ENCODE measurements around a stretch of chr20.

DNA sequence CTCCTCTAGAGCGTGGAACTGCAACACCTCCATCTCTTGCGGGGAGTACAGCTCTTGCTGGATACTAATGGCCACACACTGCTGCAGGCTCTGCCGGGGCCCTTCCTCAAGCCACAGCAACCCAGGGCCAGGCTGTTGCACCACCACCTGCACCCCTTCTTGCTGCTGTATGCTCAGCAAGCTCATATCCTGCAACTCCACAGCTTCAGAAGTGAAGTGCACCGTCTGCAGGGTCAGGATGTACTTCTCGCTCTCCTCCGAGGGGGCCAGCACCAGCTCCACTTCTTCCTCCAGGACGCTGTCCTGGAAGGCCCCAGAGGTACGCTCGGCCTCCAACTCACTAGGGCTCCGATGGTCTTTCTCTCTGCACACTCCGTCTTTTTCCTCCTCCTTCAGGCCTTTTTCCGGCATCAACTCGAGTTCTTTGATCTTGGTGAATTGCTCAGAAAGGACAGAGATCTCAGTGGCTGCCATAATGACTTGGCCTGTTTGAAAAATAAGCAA is 1.2 kb downstream of the CTCFL start:
- PRO-cap = no peak

- PRO-cap = no peak
Measured at GRCh38 chr20:57528532-57528960, 3.6 kb upstream of the CTCFL start.

DNA sequence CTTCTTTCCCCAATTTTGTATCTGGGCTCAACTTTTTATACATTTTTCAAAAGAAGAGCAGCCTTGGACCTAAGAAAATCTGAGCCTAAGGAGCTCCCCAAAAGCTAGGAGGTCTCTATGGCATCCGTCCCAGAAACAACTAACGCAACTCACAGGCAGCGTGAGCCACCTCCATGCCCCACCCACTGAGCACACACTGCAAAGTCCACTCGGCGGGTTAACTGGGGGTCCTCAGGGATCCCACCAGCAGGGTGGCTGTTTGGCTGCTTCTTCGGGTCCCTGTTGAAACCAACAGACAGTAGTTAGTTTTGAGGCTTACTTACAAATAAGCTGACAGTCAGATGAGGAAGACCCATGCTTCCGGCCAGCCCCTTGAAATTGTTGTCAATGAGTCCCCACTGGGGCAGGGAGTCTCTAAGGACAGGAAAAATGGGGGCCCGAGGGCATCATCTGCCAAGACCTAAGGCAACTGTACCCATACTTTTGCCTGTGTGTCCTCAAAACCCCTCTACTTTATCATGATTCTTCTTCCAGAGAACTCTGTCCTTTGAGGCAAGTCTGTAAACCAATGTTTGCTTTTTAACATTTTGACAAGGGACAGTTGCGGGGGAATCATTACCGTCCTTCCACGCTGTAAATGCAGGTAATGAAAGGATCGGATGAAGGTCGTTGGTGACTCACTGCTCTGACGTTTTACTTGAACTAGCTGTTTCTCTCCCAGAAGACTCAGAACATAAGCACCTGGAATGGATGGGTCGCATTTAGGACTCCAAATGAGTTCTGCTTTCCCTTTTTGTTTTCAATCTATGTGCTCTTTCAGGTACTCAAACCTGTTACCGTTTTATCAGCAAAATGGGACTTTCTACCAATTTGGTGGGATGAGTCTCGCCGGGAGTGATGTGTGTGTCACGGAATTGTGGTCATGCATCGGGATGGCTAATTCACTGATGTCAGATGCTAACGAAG is 2.1 kb upstream of the PCK1 start:
- PRO-cap = no peak

DNA sequence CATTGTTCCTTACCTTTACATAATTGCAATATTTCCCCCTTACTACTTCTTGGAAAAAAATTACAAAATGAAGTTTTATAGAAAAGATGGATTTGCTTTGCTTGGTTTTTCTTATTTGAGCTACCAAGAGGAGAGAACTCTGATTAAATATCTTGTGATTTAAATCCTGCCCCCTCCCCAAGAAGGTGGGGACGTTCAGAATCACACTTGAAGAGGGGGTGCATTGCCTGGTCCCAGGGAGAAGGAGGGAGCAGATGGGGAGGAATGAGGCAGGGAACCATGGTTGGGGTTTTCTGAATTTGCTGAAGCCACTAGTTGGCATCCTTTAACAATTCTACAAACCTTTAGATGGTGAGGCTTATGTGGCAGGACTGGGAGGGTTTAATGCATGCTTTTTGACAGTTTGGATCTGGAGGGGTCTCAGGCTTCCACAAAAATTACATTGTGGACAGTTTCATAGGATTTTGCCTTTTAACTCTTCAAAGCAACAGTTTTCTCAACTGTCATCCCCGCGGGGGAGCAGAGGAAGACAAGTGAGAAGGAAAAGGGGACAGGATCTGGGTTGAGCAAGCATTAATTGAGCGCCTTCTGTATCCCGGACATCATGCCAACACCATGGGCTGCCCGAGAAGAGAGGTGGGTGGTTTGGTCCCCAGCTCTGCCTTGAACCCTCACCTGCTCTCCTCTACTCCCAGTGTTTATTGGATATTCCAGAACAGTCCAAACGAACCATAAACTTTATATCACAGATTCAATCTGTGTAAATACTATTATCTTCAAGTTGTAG is 5.7 kb downstream of the PCK1 start:
- PRO-cap = no peak

DNA sequence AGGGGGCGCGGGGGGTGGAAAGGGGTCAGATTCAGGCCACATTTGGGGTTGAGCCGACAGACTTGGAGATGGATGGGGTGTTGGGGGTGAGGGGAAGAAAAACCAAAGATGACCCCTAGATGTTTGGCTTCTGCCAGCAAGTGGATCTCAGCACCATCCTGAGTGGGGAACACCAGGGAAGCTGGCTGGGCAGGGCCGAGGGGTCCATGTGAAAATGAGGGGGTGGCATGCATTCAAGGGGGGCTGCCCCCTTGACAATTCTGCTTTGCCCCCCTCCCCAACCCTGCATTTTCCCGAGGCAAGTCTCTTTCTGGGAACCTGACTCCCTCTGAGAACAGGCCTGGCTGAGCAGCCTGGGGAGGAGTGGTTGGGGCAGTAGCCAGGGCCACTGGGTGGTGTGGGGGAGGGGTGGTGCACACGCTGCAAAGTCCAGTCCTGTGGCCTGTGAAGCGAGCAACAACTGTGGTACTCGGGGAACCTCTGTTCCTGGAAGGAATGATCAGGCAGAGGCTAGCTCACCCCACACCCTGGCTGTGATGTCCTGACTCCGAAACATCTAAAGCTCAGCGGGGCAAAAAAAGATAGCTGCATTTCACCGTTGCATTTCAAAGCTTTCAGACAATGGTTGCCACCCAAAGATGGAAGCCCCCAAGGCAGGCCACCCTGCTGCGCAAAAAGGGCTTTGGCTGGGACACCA is 25.3 kb downstream of the PCK1 start:
- PRO-cap = no peak

GRCh38 chr20:57621261-57621747 is 1.1 kb upstream of the ZBP1 start:
- PRO-cap = no peak

DNA sequence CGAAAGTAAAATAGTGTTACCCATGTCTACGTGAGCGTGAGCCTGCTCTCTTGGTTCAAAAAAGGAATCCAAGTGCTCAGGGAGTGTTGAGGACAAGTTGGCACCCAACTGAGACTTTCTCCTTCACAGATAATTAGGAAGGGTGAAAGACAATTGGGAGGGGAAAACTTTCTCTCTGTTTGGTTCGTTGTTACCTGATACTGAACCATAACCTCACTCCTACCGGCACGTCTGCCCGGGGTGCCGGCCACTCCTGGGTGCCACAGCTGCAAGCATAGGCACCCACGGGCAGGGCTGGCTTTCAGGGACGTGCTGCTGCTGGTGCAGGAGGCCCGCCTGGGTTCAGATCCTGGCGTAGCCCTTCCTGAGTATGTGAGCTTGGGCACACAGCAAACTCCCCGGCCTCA is 38.1 kb upstream of the PMEPA1 start:
- PRO-cap = no peak

- PRO-cap = no peak
Measured at GRCh38 chr20:57802308-57802507, 92.4 kb upstream of the PMEPA1 start.

DNA sequence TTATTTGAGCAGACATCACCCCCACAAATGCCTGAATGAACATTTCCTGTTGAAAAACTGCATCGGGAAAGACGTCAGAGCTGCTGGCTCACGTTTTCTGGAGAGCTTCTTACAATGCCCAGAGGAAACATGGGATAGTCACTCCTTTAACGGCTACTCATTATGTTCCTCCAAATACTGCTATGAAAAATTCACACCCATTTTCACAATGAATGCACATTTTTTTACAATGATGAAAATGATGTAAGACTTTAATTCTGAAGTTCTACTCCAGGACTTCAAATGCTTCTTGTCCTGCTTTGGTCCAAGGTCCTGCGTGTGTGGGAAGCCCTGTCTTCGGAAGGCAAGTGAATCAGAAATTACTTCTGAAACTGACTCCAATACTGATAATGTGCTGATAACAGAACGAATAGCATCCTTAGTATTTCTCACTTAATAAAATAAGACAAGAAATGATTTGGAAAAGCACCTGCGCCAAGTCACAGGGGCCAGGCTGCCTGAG is 160.2 kb upstream of the C20orf85 start:
- PRO-cap = no peak

- PRO-cap = no peak
Measured at GRCh38 chr20:57991401-57991874, 159.3 kb upstream of the C20orf85 start.

DNA sequence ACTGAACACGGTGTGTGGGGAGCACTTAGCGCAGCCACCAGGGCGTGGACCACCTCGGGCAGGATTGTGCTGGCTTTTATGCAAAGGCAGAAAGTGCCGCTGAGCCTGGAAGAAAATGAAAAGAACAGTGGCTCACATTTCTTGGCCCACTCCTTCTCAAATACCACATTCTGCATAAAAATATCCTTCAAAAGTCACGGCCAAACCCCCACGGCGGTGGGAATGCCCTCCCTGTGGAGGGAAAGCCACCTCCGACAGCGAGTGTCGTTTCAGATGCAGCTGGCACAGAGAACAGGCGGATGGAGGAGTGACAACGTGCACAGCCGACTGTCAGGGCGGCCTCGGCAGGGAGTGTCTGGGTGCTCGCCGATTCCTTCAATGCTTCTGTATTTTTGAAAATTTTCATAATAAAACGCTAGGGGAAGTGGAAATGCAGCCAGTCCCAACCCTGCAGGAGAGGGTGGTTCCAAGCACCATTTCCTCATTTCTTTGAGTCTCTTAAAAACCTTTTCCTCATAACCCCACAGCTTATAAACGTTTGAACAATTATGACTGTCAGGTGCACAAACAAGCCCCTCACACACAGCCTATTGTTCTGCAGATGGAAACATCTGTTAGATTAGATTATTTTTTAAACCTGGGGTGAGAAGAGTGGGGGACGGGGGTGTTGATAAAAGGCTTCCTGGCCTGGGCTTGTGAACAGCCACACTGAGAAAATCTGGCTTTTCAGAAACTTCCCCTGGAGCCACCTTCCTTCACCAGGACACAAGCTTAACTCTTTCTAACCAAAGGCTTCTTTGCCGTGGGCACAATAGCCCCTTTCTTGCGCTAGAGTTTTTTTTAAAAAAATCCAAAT is 151.2 kb upstream of the C20orf85 start:
- PRO-cap = no peak

- PRO-cap = no peak
Measured at GRCh38 chr20:58129830-58130022, 21.0 kb upstream of the C20orf85 start.

- PRO-cap = no peak
Measured at GRCh38 chr20:58236487-58236887, 8.0 kb upstream of the ANKRD60 start.

GRCh38 chr20:58264336-58264640 is 35.8 kb upstream of the ANKRD60 start:
- PRO-cap = no peak

GRCh38 chr20:58310377-58311119 is 1.0 kb downstream of the RAB22A start:
- PRO-cap = no peak

GRCh38 chr20:58338755-58339133 is 29.2 kb downstream of the RAB22A start:
- PRO-cap = no peak

DNA sequence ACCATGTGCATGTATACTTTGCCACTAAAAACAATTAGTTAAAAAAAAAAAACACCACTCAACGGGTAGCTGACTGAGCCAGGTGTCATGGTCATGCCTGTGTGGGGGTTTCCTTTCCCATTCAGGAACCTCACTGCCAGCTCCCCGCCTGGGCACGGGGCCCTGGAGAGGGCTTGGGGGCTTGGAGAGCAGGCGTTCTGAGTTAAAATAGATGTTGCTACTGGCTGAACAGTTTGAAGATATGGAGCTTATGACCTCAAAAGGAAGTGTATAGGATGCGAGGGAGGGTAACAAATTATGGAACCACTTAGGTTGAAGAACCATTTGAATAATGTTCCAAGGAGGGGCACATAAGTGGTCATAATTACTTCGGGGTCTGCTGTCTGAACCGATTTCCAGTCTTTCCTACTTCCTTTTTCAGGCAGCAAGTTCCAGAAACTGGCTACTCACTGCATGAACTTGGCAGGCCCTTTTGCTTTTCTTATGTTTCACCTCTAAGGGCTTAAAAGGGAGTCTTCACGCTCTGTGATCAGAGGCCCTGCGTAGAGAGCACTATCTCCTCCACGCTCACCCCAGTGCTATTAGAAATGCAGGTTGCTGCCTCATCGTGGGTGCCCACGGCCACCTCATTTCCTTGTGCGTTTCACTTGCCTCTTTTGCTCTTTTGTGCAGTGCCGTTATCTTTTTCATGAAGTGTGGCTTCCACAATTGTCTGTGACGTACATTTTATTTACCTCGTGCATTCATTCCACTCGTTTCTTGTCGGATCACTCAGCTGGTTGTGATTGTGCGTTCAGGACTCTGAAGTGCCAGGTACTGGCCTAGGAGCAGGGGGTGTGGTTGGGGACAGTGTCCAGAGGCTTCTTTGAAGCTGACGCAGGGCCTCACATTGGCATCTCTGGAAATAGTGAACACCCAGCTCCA is 10.1 kb downstream of the STX16 start:
- PRO-cap = no peak

- PRO-cap = no peak
Measured at GRCh38 chr20:58698559-58699523, 6.2 kb downstream of the NPEPL1 start.

DNA sequence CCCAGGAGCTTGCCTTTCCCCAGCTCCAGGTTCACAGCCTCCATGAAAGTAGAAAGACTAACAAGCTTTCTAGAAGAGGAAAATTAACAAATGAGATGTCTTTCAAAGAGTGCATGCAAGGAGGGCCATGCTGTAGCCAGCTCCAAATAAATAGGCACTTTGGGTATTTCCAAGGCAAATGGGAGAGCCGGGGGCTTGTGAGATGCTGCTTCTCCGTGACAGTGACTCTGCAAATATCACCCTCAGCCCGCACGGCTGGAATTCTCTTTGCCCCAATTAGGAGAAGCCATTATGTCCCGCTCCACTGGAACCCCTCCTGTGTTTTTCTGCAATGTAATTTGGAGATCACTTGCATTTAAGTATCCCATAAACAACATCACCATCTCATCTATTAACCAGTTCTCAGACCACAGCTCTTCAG is 85.4 kb upstream of the GNAS start:
- PRO-cap = no peak

DNA sequence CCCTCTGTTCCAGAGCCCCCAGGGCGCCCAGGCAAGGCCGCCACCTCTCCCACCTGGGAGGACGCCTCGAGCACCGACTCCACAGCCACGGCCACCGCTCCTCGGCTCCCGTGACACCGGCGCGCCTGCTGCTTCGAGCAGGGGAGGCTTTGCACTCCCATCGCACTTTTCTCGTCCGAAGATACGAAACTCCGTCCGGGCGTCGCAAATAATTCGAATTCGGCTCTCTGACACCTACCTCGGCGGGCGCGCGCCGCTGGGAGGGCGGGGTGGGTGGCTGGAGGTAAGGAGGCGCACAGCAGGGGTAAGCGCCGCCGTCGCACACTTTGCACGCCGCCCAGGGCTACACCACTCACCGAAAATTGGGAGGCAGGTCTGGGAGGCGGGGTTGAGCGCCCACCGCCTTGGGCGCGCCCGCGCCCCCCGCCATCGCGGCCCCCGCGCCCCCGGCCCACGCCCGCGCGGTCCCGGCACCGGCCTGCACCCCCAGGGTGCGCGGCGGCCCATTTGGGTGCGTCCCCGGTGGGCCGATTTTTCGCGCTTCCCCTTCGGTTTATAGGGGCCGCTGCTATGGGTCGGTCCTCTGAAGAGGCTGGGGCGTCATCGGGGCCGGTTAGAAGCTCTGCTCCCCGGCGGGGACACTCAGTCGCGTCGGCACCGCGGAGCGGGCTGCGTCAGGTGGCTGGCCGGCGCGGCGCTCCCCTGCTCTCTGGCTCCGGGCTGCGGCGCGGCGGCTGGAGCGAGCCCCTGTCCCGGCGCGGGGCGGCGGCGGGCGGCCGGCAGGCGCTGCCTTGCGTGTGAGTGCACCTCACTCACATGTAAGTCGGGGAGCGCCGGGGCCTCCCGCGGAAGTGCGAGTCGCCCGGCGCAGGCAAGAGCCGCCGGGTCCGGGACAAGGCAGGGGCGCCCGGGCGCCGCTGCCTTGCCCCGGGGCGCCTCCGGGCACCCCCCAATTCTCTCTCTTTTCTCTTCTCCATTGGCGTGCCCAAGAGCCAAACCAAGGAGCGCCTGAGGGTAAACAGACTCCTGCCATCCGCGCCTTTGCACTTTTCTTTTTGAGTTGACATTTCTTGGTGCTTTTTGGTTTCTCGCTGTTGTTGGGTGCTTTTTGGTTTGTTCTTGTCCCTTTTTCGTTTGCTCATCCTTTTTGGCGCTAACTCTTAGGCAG is 2.3 kb upstream of the GNAS start:
- PRO-cap = bidirectional peak, plus-strand start at position 645 of the sequence, minus-strand start at position 275 of the sequence